Islet of Langerhans (tissue), 1 donor: ENCODE results near the gene TBCA.

GRCh38 chr5:75399968-75400410 lies 63.0 kb downstream of the HMGCR start:
- RRBS = no CpG with 5 or more reads among the region's 7 CpGs

GRCh38 chr5:75509945-75510321 lies 1.5 kb downstream of the CERT1 start:
- RRBS = no CpG with 5 or more reads among the region's 1 CpG

DNA sequence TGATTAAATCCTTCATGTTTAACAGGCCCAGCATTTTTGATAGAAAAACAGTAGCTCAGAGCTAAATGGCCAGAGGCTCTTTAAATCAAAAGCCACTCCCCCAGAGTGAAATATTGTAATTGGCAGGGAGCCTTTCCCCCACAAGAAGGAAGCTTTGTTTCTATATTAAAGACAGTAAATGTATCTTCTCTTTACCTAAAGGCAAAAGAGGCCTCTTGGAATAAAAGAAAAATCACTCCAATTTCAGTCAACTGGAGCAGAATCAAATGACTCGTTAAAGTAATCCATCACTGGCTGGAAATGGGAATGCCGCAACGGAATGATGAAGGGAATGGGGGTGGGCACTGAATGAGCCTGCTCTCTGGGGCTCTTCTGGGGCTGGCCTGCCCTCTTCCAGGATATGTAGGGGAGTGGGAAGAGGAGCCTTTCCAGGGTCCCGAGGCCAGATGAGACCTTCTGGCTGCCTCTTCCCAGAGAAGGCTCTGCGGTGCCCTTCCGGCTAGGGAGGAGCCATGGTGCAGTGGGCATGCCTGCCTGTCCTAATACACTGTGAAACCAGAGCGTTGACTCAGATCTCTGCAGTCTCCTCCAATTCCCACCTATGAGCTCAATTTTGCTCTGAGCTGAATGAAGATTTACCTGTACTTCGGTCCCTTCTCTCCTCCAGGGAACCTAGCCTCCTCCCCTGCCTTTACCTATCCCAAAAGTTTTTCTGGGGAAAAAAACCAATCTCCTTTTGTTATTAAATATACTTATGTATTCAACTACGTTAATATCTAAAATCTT lies 45.3 kb downstream of the ANKDD1B start:
- RRBS = no CpG with 5 or more reads among the region's 9 CpGs

GRCh38 chr5:75678102-75678644 lies 39.1 kb downstream of the POC5 start:
- RRBS = no CpG with 5 or more reads among the region's 4 CpGs

- RRBS = no CpG with 5 or more reads among the region's 8 CpGs
These were observed 61.1 kb upstream of the IQGAP2 start for GRCh38 chr5:76341800-76342492.

DNA sequence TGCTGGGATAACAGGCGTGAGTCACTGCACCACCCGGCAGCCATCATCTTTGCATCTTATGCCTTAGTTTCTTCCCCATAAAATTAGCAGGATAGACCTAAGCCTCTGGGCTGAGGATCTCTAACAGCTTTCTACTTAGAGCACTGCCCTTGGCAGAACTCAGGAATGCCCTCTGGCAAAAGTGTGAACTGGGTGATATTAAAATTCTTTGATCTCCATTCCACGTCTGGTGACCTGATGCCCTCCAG lies 15.3 kb upstream of the IQGAP2 start:
- RRBS = no CpG with 5 or more reads among the region's 3 CpGs

DNA sequence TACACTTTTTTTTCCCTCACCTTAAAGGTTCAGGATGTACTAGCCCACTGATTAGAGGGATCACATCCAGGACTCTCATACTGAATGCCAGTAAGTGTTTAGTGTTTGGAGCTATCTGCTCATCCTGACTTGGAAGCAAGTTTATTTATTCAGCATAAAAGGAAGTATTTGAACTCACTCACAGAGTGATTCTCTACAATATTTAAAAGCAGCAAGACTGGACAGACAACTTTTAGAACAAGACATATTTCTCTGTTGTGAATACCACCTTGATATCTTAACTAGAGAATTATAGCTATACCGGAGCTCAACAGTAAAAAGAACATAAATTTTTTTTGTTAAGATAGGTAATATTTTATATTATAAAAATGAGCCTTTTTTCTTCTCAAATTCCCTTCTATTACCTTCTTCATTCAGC lies 14.8 kb upstream of the IQGAP2 start:
- RRBS = no CpG with 5 or more reads among the region's 1 CpG

GRCh38 chr5:76483551-76484373 lies 80.7 kb downstream of the IQGAP2 start:
- RRBS = no CpG with 5 or more reads among the region's 9 CpGs

GRCh38 chr5:76756350-76756850 lies 40.5 kb downstream of the F2R start:
- RRBS = no CpG with 5 or more reads among the region's 9 CpGs

GRCh38 chr5:76804206-76804889 lies 14.5 kb upstream of the F2RL1 start:
- RRBS = no CpG with 5 or more reads among the region's 13 CpGs

- RRBS = no CpG with 5 or more reads among the region's 7 CpGs
These were observed 12.7 kb upstream of the F2RL1 start for GRCh38 chr5:76806037-76806662.

- RRBS = no CpG with 5 or more reads among the region's 9 CpGs
These were observed 55.1 kb upstream of the PDE8B start for GRCh38 chr5:77155268-77155987.

DNA sequence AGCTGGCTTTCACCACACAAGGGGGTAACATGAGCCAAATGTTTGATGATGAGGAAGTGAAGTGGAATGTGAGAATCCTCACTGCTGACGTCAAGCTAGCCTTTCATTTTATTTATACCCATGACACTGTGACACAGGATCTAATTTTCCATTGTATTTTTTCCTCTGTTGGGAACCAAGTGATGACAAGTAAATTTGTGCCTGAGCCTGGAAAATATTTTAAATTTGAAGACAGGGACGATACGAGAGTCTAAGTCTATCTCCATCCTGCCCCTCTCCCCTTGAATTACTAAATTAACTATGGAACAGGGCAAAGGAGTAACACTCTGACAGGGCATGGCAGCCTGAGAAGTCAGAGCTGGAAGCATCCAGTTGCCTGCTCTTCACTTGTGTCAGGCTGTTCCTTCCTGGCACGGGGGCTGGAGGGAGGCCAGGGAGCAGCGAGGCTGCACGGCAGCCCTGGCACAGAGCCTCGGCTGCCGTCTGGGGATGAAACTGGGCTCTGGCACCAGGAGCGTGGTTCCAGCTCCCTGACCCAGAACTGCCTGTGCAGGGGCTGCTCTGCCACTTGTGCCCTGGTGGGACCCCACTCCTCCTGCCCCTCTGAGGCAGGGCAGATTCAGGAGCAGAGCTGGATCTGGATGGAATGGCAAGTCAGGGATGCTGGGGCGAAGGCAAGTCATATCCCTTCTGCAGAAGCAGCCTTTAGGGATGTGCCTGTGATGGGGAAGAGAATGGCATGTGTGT lies 42.4 kb upstream of the PDE8B start:
- RRBS = no CpG with 5 or more reads among the region's 10 CpGs

- RRBS = no CpG with 5 or more reads among the region's 4 CpGs
These were observed 133.2 kb downstream of the WDR41 start for GRCh38 chr5:77359000-77359199.

- RRBS = no CpG with 5 or more reads among the region's 3 CpGs
These were observed 5.1 kb downstream of the TBCA start for GRCh38 chr5:77770994-77771494.

DNA sequence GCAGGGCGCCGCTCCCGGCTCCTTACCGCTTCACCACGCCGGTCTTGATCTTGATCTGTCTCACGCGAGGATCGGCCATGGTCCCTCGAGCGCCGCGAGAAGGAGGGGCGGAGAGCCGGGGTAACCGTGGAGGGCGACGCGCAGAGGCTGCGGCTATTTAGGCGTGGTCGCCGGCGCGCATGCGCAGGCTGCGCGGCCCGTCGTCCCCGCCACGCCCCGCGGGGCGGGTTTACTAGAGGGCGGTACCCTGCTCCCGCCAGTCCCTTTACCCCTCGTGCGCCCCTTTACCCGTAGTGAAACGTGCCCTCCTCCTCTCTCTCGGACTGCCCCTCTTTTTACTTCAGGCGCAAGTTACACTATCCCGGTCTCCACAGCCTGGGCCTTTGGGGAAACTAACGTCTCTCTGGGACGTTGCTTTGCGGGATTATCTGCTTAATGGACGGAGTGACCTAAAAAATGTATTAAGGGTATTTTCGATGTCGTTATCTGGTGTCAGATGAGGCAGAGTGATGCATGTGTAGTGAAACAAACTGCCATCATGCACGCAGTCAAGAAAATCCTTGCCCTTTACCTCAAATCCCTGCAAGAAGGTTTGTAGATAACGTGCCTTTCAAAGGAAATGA lies at the start of gene TBCA:
TSS of gene TBCA (minus strand) at position 161 of the 623 bp plus-strand sequence.
- RRBS = 2% methylated on average over 6 of the region's 52 CpGs

DNA sequence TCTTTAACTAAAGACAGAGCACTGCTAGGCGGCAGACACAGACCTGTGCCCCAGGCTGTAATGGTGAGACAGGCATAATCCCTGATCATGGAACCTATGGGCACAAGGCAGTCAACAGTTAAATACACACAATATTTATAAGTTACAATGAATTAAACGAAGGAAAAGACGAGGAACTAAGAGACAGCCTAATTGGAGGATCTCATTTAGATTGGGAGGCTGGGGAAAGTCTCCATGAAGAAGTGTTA lies 107.5 kb upstream of the TBCA start:
- RRBS = no CpG with 5 or more reads among the region's 3 CpGs

GRCh38 chr5:77936025-77936365 lies 159.9 kb upstream of the TBCA start:
- RRBS = no CpG with 5 or more reads among the region's 6 CpGs

DNA sequence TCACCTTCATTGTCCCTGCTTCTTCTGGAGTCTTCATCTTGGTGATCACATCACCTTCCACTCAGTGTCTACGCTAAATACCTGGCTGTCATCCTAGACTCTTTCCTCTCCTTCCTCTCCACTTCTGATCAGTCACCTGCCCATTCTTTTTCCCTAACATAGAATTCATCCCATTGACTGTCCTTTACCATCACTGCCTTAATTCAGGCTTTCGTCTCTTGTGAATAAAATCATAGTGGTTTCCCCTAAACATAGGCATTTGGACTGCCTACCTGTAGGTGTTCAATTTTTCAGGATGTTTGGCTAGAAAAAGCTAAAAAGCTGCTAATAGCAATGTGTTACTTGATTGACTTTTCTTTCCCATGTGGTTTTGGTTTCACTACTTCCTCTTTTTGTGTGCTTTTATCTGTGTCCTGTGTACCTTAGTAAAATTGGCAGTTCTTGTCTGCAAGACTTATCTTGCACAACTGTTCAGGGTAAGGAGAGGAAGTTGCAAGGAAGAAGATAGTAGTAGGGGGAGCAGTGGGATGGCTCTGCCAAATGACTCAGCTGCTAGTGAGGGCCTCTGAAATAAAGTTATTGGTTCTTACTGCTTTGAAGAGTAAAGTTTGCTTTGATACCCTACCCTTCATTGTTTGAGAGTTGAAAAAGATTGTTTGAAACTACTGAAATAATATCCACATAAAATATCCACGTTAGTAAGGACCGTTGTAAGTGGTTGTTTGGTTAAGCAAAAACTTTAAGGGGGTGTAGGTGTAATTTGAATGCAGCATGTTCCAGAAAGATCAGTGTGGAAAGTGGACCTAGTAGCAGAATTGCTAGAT lies 123.3 kb downstream of the SCAMP1 start:
- RRBS = no CpG with 5 or more reads among the region's 4 CpGs

GRCh38 chr5:78485362-78485819 lies 125.0 kb downstream of the SCAMP1 start:
- RRBS = no CpG with 5 or more reads among the region's 5 CpGs